Body of pancreas (tissue), 2 donors: ENCODE measurements around a stretch of chr12.

DNA sequence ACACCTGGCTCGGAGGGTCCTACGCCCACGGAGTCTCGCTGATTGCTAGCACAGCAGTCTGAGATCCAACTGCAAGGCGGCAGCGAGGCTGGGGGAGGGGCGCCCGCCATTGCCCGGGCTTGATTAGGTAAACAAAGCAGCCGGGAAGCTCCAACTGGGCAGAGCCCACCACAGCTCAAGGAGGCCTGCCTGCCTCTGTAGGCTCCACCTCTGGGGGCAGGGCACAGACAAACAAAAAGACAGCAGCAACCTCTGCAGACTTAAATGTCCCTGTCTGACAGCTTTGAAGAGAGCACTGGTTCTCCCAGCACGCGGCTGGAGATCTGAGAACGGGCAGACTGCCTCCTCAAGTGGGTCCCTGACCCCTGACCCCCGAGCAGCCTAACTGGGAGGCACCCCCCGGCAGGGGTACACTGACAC, 29.0 kb downstream of the C12orf4 start:
- PRO-cap: no peak
- RAMPAGE, long total RNA, 2 experiments: no peak in any of the 2 experiments

- PRO-cap: no peak
- RAMPAGE, long total RNA, 2 experiments: no peak in any of the 2 experiments
These were observed 1.2 kb upstream of the GALNT8 start for GRCh38 chr12:4719036-4719461.

GRCh38 chr12:4959870-4960570, 50.3 kb downstream of the KCNA1 start:
- PRO-cap: no peak
- RAMPAGE, long total RNA, 2 experiments: no peak in any of the 2 experiments

DNA sequence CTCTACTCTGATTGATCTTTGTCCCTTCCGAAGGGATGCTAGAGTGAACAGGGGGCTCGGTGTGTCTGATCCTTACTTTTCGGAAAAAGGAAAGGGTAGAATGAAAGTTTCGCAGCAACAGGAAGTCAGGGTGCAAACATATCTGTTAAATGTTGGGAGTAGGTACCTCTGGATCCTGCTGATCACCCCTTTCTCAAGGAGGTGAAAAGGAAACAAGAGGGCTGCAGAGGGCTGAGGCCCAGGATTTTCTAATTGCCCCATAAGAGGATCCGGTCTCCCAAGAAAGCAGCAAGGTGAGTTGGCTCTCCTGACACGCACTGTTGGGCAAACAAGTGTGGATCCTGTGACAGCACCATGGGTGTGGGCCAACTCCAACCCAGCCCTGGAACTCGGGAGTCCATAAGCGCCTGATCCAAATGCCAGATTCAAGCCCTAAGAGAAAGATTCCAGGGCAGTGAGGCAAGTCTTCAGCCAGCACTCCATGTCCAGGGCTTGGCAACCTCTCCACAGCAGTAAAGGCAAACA, 33.0 kb downstream of the KCNA5 start:
- PRO-cap: no peak
- RAMPAGE, long total RNA, 2 experiments: no peak in any of the 2 experiments

- PRO-cap: no peak
- RAMPAGE, long total RNA, 2 experiments: no peak in any of the 2 experiments
These were observed 71.8 kb upstream of the ANO2 start for GRCh38 chr12:6016888-6017205.

DNA sequence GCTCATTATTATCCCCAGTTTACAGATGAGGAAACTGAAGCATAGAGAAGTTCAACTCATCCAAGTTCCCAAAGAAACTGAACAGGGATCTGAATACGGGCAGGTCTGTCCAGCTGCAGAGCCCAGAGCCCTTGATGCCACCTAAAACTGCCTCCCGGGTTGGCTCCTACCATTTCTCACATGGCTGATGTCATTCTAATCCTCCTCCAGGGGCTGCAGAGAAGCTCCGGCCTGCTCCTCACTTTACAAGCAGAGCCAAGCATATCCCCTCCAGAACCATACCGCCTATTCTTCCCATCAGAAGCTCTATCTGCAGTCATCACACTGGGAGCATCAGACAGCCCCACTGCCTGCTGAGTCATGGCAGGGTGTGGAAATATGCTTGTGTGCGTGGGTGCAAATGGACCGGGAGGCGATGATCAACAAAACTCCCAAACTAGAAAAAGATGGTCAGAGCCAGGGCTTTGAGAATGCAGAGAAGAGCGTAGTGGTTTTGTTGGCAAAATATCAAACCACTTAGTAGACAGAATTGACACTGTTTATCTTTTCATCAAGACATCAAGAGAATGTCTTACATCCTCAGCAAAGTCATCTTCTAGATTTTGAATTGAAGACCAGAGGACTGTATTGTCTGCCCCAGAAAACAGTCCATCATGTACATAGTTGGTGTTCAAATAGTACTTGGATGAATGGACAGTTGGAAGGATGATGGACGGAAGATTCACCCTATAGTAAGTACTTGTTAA, 55.1 kb downstream of the VWF start:
- PRO-cap: no peak
- RAMPAGE, long total RNA, 2 experiments: no peak in any of the 2 experiments

DNA sequence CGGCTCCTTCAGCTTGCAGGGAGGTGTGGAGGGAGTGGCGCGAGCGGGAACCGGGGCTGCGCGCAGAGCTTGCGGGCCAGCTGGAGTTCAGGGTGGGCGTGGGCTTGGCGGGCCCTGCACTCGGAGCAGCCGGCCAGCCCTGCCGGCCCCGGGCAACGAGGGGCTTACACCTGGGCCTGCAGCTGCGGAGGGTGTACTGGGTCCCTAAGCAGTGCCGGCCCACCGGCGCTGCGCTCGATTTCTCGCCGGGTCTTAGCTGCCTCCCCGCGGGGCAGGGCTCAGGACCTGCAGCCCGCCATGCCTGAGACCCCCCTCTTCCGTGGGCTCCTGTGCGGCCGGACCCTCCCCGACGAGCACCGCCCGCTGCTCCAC, 35.0 kb upstream of the VWF start:
- PRO-cap: no peak
- RAMPAGE, long total RNA, 2 experiments: no peak in any of the 2 experiments

DNA sequence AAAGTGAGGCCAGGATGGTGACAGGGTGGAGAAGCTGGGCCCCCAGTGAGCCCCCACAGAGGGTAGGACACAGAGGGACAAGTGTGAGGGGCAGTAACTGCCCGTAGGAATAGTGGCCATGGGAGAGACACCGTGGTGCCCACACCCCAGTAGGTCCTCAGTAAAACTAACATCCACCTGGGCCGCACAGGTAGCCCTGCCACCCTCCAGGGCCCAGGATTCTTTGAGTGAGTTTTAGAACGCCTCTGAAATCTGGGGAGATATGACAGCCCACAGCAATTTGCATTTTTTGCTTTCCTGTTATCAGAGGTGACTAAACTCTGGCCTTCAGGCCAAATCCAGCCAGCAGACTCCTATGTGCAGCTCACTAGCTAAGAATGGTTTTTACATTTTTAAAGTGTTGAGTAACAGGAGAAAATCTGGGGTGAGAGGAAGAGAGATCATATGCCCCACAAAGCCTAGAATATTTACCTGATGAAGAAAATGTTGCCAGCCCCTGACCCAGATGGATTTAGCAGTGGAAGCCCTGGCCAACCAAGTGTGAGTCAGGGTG, 33.0 kb upstream of the CD9 start:
- PRO-cap: no peak
- RAMPAGE, long total RNA, 2 experiments: no peak in any of the 2 experiments

DNA sequence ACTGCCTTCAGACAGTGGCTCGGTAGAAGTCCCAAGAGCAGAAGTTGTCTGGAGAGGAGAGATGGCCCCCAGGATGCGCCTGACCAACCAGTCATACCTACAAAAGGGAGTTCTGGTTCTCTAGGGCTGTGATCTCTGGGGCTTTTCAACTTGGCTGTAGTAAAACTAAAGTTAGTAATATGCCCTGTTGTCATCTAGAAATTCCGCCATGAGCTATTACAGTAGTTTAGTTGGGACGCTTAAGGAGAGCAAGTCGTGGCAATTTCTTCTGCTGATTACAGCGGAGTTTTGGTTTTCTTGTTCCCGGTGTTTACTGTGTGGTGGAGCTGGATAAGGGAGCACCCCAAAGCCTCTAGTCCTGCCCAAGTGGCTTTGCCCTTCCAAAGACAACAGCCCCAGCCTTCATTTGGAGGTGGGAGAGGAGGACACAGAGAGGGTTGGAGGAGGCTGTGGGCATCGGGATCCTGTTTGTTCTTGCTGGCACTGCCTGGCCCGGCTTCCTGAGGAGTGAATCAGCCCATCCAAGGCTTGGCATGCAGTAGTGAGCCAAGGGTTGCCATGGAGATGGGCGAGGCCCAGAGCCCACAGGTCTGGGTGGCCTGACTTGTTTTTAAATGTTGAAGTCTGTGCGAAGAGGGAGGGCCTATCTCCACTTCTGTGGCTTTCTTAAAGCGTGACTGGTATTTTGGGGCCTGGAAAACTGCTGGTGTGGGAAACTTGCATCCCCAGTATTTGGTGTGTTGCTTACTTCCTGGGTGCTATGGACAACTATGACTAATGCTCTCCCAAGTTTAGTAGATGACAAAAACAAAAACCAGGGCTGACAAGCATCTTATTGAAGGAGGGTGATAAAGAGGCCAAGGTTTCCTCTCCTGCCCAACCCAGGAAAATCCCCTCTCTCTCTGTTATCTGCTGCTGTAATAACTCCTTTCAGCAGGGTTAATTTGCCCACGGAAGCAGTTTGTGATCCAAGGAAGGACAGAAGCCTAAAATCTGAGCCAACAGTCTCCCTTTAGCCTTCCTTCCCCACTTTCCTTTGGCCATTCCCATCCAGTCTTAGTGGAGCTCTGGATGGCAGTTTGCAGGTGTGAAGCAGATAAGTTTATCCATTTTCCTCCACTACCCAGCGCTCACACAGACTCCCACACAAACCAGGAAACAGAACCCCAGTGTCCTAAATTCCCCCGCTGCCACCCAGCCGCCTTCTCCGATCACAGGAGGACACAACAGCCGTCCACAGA, 15.8 kb downstream of the CD9 start:
- PRO-cap: unidirectional peak, minus-strand start at position 509 of the sequence
- RAMPAGE, long total RNA, 2 experiments: no peak in any of the 2 experiments

- PRO-cap: no peak
- RAMPAGE, long total RNA, 2 experiments: no peak in any of the 2 experiments
These were observed 18.1 kb downstream of the CD9 start for GRCh38 chr12:6218117-6218977.

- PRO-cap: no peak
- RAMPAGE, long total RNA, 2 experiments: no peak in any of the 2 experiments
These were observed 25.1 kb downstream of the CD9 start for GRCh38 chr12:6225288-6225619.

DNA sequence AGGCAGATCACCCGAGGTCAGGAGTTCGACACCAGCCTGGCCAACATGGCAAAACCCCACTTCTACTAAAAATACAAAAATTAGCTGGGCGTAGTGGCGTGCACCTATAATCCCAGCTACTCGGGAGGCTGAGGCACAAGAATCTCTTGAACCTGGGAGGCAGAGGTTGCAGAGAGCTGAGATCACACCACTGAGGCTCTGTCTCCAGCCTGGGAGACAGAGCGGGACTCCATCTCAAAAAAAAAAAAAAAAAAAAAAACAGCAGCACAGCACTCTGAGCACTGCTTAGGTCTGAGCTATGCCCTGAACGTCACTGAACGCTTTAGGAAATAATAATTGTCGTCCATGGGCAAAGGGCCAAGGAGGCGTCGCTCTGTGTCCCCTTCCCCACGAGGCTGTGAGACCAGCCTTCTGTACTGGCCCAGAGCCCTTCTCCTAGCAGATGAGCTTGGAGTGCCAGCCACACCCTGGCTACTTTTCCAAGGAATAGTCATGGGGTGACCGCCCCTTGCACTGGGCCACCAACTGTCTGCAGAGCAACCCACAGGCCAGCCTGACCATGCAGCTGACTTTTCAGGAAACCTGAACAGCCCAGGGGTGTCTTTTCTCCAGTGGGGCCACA, 28.2 kb downstream of the CD9 start:
- PRO-cap: no peak
- RAMPAGE, long total RNA, 2 experiments: no peak in any of the 2 experiments

DNA sequence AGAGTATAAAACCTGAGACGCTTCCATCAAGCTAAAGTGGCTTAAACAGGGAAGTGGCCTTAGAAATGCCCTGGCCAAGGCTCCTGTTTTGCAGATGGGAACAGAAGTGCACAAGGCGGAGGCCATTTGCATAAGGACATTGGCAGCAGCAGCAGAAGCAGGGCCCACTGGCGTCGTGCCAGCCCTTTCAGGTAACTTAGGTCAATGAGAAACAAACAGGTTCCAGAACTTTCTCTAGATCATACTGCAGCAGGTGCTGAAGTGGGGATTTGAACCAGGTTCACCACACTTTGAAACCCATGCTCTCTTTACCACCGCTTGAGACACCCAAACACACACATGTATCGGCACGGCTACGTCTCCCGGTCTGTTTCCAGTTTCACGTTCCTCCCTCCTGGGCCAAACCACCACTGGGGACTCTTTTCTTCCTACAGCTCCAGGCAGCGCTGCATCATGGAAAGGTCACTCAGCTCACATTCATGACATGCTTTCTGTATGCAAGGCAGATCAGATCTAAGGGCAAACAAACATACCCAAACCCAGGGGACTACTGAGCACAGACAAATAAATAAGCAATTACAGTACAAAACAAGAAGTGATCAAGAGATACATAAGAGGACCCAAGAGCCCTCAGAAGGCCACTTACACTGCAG, 45.9 kb upstream of the PLEKHG6 start:
- PRO-cap: no peak
- RAMPAGE, long total RNA, 2 experiments: no peak in any of the 2 experiments

- PRO-cap: no peak
- RAMPAGE, long total RNA, 2 experiments: no peak in any of the 2 experiments
These were observed 15.5 kb upstream of the PLEKHG6 start for GRCh38 chr12:6294786-6295580.

GRCh38 chr12:6324865-6325579, 14.5 kb downstream of the PLEKHG6 start:
- PRO-cap: no peak
- RAMPAGE, long total RNA, 2 experiments: no peak in any of the 2 experiments

GRCh38 chr12:6336550-6336960, 5.3 kb downstream of the TNFRSF1A start:
- PRO-cap: bidirectional peak, plus-strand start at chr12:6336799, minus-strand start at chr12:6336701
- RAMPAGE, long total RNA, 2 experiments: no peak in any of the 2 experiments

DNA sequence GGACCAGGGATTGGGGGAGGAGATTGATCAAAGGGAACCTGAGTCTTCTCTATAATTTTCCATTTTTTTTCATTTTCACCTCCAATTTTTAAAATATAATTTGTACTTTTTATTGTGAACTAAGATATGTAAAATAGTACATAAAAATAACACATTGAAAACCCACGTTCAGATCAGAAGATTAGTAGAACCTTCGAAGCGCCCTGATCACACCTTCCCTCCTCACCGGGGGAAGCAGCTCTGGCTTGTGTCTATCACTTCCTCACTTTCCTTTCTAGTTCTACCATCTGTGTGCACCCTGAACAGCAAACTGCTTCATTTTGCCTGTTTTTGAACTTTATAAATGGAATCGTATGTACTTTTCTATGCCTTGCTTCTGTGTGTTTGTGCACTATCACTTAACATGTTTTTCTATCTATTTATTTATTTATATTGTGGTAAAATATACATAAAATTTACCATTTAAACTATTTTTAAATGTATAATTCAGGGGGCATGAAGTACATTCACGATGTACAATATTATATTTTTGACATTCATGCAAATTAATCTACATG, 11.7 kb upstream of the CD27 start:
- PRO-cap: no peak
- RAMPAGE, long total RNA, 2 experiments: no peak in any of the 2 experiments

GRCh38 chr12:6470106-6470516, 366 bp downstream of the VAMP1 start:
- PRO-cap: no peak
- RAMPAGE, long total RNA, 2 experiments: no peak in any of the 2 experiments

DNA sequence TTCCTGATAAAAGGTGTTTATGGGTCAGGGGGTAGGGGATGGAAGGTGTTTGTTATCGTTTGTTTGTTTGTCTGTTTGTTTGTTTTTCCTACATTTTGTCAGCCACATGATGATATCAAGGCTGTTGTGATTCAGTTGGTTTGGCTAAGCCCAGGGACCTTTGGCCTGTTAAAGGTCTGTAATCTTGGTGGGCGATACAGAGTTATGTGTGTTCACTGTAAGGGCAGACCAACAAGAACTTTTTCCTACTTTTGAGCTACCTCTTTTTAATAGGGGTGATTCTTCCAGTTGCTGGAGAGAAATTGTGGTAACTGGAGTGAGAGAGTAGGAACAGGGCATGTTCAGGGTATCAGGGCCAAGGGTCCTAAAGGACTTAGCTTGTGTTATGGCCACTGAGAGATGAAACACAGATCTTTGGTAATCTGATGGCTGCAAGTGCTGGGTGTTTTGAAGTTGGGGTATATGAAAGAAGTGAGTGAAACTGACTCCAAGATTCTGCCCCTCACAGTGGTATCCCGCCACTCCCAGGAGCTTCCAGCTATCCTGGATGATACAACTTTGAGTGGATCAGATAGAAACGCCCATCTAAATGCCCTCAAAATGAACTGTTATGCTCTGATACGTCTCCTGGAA, 16.3 kb downstream of the NCAPD2 start:
- PRO-cap: no peak
- RAMPAGE, long total RNA, 2 experiments: start-site peak on the plus strand in 1 of 2 experiments, centred at position 102 of the sequence, 260 reads per replicate

DNA sequence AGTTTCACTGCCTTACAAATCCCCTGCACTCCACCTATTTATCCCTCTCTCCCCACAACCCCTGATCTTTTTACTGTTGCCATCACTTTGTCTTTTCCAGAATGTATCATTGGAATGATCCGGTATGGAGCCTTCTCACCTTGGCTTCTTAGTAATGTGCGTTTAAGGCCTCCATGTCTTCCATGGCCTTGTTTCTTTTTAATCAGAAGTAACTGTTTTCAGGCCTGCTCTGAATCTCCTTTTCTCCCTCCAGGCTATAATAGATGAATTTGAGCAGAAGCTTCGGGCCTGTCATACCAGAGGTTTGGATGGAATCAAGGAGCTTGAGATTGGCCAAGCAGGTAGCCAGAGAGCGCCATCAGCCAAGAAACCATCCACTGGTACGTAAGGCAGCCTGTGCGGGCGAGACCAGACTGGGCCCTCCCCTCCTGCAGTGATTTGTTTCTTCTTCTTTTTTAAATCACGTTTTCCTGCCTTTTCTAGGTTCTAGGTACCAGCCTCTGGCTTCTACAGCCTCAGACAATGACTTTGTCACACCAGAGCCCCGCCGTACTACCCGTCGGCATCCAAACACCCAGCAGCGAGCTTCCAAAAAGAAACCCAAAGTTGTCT, 3.8 kb upstream of the GAPDH start:
- PRO-cap: no peak
- RAMPAGE, long total RNA, 2 experiments: no peak in any of the 2 experiments